ENCODE measurements around a stretch of chr15.

GRCh38 chr15:56089318-56090243 lies 96.2 kb upstream of the NEDD4 start:
- PRO-cap, 2 experiments, result no peak in any of the 2 experiments
- RAMPAGE, long total RNA, 4 experiments, result no peak in any of the 4 experiments

DNA sequence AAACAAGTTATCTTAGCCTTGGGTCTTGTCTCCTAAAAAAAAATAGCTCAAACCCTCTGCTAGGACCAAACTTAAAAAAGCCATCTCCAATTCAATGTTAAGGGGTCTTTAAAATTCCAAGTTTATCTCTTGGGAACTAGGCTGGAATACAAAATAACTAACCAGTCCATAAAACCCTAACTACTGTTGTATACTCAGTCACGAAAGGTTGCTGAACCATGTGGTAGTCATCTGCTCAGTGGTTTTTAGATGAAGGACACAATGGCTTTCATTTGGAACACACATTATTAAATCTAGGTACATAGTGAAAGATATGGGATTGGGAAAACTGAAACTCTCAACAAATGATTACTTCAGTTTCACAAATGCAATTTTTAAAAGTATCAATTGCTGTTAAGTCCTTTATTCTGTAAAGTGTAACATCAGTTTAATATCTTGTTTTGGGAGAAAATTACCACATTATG lies 13.6 kb downstream of the RFX7 start:
- PRO-cap, 2 experiments, result no peak in any of the 2 experiments
- RAMPAGE, long total RNA, 4 experiments, result no peak in any of the 4 experiments

DNA sequence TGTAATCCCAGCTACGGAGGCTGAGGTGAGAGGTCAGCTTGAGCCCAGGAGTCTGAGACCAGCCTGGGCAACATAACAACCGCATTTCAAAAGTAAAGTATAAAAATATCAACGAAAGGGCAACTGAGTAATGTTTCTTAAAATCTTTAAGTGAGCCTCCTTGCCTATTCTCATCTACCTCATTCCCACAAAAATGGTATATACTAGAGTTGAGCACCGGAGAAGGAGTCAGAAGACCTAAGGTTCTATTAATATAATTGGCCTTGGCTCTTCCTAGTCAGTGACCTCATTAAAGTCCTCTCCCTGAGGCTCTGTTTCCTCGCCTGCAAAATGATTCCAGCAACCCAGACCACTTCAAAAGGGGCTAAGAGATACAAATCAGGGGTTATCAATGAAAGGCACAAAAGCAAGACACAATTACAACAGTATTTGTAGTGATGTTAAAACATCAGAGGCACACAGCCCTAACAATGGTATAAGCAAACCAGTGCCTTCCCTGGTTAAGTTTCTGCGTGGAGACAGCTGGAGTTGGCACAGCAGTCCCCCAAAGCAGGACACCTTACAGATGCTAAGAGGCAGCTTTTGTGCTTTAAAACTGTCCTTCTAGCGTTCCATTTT lies 1.3 kb downstream of the ZNF280D start:
- PRO-cap, 2 experiments, result no peak in any of the 2 experiments
- RAMPAGE, long total RNA, 4 experiments, result no peak in any of the 4 experiments

- PRO-cap, 2 experiments, result peak in 1 of 2 experiments; most common minus-strand start chr15:56920118 (in 1)
- RAMPAGE, long total RNA, 4 experiments, result no peak in any of the 4 experiments
Observed at GRCh38 chr15:56920045-56920788, 1.8 kb downstream of the TCF12 start.

- PRO-cap, 2 experiments, result no peak in any of the 2 experiments
- RAMPAGE, long total RNA, 4 experiments, result no peak in any of the 4 experiments
Observed at GRCh38 chr15:56933001-56933888, 14.8 kb downstream of the TCF12 start.

- PRO-cap, 2 experiments, result no peak in any of the 2 experiments
- RAMPAGE, long total RNA, 4 experiments, result no peak in any of the 4 experiments
Observed at GRCh38 chr15:57170640-57171373, 205.5 kb upstream of the CGNL1 start.

DNA sequence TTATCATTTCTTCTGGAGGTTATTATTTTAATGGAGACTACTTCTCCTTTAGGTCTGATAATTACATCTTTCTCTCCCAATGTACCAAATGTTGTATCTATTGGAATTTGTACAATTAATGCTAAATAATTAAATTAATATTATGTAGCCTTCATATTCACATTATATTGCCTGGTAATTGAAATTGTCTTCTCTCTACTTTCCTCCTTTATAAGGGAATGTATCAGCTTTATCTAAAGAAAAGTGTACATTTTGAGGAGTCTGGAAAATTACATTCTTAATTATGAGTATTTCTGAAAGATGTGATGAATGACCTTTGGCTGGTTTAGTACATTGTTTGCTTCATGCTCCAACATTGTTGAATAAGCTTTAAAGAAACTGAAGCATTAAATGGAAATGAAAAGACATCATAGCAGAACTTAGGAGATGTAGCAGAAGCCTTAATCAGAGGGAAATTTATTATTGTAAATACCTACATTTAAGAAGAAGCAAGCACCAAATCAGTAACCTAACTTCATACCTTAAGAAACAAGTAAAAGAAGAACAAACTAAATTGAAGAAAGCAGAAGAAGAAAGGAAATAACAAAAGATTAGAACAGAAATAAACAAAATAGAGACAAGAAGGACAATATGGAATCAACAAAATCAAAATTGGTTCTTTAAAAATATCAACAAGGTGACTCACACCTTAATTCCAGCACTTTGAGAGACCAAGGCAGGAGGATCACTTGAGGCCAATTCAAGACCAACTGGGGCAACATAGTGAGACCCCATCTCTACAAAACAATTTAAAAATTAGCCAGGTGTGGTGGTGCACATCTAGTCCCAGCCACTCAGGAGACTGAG lies 191.1 kb upstream of the CGNL1 start:
- PRO-cap, 2 experiments, result no peak in any of the 2 experiments
- RAMPAGE, long total RNA, 4 experiments, result no peak in any of the 4 experiments

DNA sequence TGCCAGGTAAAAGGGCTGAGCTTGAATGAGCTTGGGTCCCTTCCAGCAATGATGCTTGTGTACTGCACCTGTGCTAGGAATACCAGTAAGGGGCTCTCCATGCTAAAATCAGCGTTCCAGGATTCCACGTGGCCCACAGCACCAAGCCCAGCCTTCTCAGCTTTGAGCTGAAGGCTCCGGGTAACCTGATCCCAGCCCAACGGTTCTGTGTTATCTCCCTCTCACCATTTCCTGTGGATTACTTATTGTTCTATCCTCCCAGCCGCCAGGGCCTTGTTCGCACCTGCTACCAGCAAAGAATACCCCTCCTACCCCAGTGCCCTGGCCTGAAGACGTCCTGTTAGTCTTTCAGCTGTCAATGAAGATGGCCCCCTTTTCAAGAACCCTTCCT lies 54.2 kb upstream of the CGNL1 start:
- PRO-cap, 2 experiments, result no peak in any of the 2 experiments
- RAMPAGE, long total RNA, 4 experiments, result no peak in any of the 4 experiments

- PRO-cap, 2 experiments, result no peak in any of the 2 experiments
- RAMPAGE, long total RNA, 4 experiments, result start-site peak on the plus strand in 1 of 4 experiments, at chr15:57387735-57388073 at its widest, 10 reads per replicate
Observed at GRCh38 chr15:57387564-57388213, 11.4 kb downstream of the CGNL1 start.

DNA sequence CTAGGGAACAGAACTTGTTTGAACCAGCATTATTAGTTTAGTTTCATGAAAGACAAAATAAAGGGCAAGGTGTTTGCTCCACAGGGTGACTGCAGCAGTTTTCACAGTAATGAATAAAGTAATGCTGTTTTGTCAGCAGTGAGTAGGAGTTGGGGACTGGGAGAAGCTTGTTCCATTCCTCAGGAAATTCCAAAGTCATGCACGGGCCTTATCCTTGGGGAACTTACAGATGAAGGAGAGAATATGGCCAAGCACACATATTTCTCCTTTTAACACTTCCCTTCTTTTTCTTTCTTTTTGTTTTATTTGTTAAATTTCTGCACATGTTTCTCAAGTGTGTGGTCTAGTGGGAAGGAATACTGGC lies 100.4 kb downstream of the CGNL1 start:
- PRO-cap, 2 experiments, result no peak in any of the 2 experiments
- RAMPAGE, long total RNA, 4 experiments, result no peak in any of the 4 experiments

DNA sequence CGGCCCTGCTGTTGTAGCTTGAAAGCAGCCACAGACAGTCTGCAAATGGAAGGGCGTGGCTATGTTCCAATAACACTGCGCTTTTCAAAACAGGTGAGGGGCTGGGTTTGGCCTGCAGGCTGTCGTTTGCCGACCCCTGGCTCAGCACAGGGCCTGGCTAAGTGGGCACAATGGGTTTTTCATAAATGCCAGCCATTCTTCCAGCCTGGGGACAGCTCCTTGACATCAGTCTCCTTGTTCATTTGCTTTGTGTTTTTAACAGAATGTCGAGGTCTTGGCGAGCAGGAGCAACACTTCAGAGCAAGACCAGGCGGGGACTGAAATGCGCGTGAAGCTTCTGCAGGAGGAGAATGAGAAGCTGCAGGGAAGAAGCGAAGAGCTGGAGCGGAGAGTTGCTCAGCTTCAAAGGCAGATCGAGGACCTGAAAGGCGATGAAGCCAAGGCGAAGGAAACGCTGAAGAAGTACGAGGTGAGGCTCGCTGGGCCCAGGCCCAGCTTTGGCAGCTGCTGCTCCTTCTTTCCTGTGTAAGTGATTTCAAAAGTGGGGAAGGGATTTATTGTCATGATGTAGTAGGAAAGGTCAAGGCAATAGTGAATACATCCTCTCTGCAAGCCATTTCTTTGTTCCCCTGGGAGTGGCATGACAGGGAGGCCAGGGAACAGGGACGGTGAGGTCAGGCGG lies 75.0 kb upstream of the MYZAP start:
- PRO-cap, 2 experiments, result no peak in any of the 2 experiments
- RAMPAGE, long total RNA, 4 experiments, result start-site peak on the plus strand in 2 of 4 experiments, centred at positions 65 to 274 of the sequence, 33 to 43 reads per replicate

DNA sequence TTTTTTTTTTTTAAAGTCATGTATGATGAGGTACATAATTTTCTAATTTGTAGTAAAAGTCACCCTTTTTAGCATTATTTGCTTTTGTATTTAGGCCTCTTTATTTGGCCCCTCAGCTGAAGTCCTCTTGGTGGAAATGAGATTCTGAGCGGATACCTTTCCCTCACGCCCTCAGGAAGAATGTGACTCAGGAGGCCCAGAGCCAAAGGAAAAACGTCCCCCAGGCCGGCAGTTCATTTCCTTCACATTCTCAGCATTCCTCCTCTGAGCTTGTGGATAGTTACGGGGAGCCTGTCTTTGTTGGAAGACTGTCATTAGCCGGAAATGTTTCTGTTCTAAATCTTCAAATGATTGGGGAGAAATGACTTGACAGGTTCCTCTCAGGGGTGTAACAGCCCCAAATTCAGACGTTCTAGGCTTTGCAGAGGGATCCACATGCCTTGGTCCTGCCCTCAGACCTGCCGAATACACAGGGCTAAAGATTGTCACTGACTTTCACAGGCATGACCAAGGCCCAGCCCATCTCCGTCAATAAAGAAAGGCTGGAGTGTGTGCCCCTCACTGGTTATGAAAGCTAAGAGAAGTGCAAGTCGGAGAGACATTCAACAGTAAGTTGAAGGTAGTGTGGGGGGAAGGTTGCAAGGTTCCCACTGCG lies 39.9 kb upstream of the MYZAP start:
- PRO-cap, 2 experiments, result peak in 1 of 2 experiments; most common plus-strand start position 267 of the sequence (in 1); most common minus-strand start position 137 of the sequence (in 1)
- RAMPAGE, long total RNA, 4 experiments, result no peak in any of the 4 experiments

DNA sequence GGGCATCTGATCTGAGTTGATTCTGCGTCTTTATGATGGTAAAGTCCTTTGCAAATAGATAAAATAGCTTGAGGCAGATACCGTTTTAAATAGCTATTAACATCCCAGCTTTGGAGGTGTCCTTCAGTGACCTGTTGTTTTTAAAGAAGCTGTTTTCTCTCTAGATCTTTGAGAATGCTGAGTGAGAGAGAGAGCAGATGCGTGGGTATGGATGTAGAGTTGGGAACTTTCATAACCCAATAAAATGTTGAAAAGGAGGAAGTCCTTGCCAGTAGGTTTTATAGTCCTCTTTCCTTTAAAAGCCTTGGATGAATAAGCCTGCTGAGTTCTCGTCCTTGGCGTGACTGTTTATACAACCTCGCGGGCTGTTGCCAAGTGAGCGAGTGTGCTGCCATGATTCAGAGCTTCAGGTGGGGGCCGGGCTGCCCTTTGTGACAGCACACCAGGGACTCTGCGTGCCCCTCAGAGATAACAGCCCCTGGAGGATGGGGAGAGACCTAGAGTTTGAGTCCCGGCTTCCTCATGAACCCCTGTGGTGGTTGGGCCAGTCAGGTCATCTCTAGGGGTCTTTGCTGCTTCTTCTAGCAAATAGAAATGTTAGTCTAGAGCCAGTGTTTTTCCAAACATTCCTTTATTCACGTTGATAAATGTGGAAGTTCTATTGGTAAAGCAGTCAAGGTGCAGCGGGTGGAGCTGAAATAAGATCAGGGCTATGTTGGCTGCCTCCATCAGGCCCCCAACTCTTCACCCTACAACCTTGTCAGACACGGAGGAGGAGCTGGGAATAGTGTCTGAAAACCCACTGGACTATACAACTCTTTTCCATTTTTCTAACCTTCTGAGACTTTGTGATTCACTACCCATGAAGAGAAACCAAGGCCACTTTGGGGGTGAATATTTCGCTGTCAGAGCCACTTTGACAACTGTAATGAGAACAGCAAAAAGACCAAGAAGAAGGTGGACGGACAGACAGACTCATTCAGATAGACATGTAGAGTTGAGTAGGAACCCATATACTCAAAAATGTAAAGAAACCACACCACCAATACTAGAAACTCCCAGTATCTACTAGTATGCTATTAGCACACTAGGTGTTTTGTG lies 18.7 kb downstream of the MYZAP start:
- PRO-cap, 2 experiments, result no peak in any of the 2 experiments
- RAMPAGE, long total RNA, 4 experiments, result no peak in any of the 4 experiments

DNA sequence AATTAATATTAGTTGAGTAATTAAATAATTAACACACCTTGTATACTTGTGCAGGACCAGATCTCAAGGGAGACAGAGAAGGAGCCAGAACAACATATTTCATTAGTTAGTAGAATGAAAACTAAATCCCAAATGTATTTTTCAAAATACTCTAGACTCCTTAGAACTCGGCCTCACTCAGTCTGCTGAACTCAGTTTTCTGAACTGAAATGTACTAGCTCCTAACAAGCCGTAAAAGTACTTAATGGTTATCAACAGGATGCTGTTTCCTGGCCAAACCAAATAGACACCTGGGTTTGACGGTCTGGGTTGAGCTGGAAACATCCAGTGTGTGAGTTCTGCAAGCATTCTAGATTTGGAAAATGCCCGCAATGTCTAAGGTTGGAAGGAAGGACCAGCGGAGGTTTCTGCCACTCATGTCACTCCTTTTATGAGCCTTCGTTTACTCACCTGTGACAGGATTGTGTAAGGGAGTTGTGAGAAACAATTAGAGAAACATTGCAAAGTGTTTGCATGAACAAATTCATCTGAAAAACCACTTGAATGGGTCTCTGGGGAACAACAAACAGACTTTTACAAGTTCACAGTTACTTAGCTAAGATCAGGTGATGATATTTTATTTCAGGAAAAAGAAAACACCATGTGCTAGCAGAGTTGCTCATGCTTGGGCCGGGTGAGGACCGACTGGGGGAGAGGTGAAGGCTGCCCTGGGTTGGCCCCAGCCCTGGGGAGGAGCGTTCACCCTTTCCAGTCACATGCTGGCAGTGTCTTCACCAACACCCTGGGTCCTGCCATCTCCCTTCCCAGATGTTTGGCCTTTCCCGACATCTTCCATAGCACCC lies 151.0 kb downstream of the ALDH1A2 start:
- PRO-cap, 2 experiments, result no peak in any of the 2 experiments
- RAMPAGE, long total RNA, 4 experiments, result no peak in any of the 4 experiments

DNA sequence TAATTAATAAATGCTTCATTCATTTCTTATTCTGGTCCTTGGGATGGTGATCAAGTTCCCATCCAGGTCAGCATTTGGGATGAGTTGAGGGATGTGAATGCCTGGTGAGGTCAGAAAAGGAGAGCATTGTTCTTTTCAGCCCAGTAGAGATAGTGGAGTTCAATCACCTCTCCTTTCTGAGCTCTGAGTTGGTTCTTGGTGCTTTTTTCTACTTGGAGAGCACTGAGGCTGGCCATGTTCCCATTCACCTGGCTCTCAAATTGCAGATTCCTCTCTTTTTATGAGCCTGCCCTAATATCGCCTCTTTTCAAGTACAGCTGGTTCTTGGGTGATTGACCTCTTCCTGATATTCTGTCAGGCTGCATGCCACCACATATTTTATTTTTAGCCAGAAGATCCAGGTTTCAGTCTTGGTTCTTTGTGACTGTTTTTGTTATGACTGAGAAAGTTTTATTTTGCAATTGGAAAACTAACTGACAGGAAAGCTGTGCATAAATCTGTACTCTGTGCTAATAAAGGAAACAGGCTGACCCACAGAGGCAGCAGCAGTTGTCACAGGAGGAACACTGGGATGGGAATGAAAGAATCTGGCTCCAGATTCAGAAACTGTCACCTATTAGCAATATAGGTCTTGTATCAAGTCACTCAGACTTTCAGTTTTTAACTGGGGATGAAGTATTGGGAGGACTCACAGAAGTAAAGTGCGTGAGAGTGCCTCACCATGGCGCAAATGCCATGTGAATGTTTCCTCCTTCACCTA lies 10.6 kb downstream of the AQP9 start:
- PRO-cap, 2 experiments, result no peak in any of the 2 experiments
- RAMPAGE, long total RNA, 4 experiments, result no peak in any of the 4 experiments

GRCh38 chr15:58260164-58260997 lies 122.2 kb downstream of the AQP9 start:
- PRO-cap, 2 experiments, result no peak in any of the 2 experiments
- RAMPAGE, long total RNA, 4 experiments, result no peak in any of the 4 experiments

DNA sequence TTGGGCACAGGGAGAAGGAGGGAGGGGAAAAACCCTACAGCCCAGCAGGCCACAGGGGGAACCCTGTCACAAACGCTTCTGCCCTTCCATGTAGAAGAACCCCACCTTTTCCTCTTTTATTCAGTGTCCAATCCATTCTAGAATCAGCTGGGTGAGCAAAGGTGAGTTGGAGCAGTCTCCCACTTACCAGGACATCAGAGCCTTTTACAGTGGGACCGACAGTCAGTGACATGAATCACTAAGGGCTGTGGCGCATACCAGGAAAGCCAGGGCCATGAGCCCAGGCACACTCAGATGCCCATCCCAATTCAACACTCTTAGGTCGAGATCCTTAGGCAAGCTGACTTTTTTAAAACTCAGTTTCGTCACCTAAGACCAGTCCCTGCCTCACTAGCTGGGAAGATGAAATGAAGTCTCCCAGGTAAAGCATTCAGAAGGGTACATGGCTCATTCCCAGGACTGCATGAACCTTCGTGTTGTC lies 146.1 kb downstream of the AQP9 start:
- PRO-cap, 2 experiments, result no peak in any of the 2 experiments
- RAMPAGE, long total RNA, 4 experiments, result no peak in any of the 4 experiments

GRCh38 chr15:58330020-58330913 lies 101.5 kb upstream of the LIPC start:
- PRO-cap, 2 experiments, result no peak in any of the 2 experiments
- RAMPAGE, long total RNA, 4 experiments, result no peak in any of the 4 experiments

GRCh38 chr15:58389905-58390642 lies 41.7 kb upstream of the LIPC start:
- PRO-cap, 2 experiments, result no peak in any of the 2 experiments
- RAMPAGE, long total RNA, 4 experiments, result no peak in any of the 4 experiments

- PRO-cap, 2 experiments, result no peak in any of the 2 experiments
- RAMPAGE, long total RNA, 4 experiments, result no peak in any of the 4 experiments
Observed at GRCh38 chr15:58423161-58423528, 8.6 kb upstream of the LIPC start.

Measured in upper lobe of left lung (tissue), 5 donors.